Mesothelial cell of epicardium (in vitro differentiated cells): ENCODE results near the genes SLC36A3 and GRIA1.

DNA sequence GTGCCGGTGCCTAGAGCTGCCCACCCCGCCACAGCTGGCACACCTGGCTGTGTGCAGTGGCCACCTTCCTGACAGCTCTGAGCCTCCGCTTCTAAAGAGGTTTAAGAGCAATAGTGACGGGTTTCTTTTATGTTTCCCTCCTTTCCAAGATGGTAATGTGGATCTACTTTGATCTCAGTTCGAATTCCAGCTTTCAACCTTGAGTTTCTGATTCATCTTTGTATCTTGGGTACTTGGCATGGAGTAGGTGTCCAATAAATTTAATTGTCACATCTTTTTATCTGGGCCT is 60.2 kb upstream of the SYNPO start:
- PRO-cap = no peak

GRCh38 chr5:150671124-150671915 is 10.3 kb downstream of the MYOZ3 start:
- PRO-cap = no peak

GRCh38 chr5:150743256-150743574 is 15.6 kb downstream of the DCTN4 start:
- PRO-cap = no peak

DNA sequence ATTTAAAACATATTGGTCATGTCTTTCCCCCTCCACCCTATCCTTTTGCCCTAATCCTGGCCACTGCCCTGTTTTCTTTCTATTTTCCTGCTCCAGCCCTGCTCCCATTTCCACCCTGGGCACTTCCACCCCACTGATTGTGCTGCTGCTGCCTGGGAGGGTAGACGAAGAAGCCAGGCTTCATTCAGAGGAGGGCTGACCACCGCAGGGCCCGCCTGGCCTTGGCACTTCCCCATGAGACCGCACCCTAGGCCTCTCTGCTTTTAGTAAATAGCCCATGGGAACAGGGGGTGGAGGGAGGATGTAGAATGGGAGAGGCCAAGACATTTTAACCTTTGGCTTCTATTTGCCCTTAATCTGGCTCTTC is 13.7 kb upstream of the GPX3 start:
- PRO-cap = no peak

- PRO-cap = no peak
Observed at GRCh38 chr5:151016658-151017127, 3.7 kb upstream of the GPX3 start.

- PRO-cap = no peak
Observed at GRCh38 chr5:151021154-151021520, 746 bp downstream of the GPX3 start.

GRCh38 chr5:151093870-151094897 is 13.3 kb upstream of the TNIP1 start:
- PRO-cap = no peak

DNA sequence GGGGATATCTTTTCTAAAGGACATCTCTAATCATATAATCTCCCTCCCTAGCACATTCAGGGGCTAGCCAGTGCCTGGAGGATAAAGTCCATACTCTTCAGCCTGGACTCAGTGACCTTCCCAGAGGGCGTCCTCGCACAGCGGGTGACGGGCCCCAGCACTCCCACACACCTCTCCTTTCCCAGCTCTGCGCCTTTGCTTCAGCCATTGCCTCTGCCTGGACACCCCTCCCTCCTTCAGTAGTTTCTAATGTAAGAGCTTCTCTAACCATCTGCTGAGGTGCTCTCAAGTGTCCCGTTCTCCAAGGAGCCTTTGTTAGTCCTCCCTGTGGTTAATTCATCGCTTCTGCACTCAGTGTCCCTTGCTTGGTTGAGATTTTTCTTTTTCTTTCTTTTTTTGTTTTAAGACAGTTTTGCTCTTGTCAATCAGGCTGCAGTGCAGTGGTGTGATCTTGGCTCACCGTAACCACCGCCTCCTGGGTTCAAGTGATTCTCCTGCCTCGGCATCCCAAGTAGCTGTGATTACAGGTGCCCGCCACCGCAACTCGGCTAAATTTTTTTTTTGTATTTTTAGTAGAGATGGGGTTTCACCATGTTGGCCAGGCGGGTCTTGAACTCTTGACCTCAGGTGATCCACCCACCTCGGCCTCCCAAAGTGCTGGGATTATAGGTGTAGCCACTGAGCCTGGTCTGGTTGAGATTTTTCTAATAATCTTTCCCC is 15.4 kb upstream of the TNIP1 start:
- PRO-cap = no peak

GRCh38 chr5:151100794-151101613 is 20.2 kb upstream of the TNIP1 start:
- PRO-cap = no peak

DNA sequence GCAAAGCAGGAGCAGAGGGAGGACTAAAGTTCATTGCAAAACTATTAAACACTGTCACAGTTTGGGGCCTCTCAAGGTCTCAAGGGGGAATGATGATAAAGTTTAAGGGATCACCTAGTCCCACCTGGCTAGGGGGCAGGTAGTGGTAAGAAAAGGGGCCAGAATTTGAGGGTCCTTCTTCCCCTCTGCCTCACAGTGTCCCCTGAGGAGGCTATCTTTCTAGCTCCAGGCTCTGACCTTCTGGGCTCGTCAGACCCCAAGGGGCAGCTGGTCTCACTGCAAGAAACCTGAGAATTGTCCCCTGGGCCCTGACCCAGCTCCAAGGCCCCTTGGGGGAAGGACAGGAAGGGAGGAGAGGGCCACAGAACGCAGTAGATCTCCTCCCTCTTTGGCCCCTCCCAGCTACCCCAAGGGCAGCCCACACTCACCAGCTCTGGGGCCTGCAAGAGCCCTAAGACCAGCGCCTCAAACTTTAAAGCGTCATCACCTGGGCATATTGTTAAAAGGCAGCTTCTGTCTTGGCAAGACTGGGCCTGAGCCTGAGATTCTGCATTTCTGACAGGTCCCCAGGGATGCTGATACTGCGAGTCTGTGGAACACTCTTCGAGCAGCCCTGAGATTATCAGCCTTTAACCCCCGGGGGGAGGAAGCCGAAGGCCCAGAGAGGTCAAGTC is 841 bp downstream of the CCDC69 start:
- PRO-cap = no peak

- PRO-cap = no peak
Observed at GRCh38 chr5:151303584-151304078, at the start of gene SLC36A3. SLC36A3 (minus strand) TSS chr5:151303766.

GRCh38 chr5:151816550-151817422 is 45.0 kb downstream of the G3BP1 start:
- PRO-cap = no peak

GRCh38 chr5:152689249-152689805 is 284.2 kb upstream of the NMUR2 start:
- PRO-cap = no peak

DNA sequence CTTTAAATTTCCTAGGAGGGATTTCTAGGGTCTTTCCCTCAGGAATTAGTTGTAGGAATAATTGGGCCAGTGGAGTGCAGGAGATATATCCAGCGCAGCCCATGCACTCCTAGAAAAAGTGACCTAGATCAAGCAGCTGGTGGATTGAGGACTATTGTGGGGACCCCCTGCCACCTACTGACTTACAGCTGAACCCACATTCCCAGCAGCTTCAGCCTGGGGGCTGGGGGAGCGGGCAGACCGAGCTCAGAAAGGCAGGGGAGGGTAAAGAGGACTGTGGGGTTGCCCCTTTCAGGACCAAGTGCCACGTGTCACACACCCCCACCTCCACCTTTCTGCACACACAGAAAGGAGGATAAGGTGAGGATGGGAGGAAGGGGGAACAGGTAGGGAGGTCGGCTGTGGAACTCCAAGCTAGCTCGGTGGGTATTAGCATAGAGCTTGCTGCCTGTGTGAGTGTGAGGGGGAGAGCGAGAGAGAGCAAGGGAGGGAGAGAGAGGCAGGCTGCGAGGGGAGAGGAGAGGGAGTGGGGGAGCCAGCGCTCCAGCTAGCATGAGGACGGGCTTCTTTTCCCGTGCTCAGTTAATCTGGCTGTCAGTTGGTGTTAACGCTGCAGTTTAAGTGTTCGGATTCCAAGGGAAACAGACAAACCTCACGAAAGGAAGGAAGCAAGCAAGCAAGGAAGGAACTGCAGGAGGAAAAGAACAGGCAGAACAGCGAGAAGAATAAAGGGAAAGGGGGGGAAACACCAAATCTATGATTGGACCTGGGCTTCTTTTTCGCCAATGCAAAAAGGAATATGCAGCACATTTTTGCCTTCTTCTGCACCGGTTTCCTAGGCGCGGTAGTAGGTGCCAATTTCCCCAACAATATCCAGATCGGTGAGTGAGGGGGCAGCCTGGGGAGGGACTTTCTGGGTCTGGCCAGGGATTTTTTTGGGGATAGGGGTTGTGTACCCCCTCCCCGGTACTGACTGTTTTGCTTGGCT is at the start of gene GRIA1:
Gene GRIA1, plus strand, starts transcription at position 581 of the 988 bp plus-strand sequence.
- PRO-cap = no peak

DNA sequence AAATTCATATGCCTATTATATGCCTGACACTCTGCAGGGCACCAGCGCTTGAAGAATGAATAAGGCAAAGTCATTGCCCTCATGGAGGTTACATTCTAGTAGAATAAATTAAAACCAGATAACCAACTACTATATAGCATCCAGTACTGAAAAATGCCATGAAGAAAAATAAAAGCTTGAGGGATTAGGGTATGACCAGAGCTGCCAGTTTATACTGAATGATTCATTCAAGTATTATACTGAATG is 179.2 kb downstream of the FAM114A2 start:
- PRO-cap = no peak

DNA sequence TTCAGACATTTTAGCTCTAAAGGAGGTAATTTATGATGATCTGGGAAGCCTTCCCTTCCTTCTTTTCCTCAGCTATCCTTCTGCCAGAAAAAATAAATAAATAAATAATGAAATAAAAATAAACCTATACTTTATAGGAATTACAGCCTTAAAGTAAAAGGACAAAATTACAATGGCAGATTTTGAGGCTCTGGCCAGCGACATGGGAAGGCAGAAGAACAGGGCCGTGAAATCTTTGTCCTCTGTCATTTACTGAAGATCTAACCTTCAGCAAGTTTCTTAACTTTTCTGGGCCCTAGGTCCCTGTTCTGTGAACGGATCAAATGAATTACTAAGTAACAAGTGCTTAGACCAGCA is 68.8 kb downstream of the FAM114A2 start:
- PRO-cap = no peak

GRCh38 chr5:154202526-154203407 is 12.2 kb downstream of the GALNT10 start:
- PRO-cap = no peak

DNA sequence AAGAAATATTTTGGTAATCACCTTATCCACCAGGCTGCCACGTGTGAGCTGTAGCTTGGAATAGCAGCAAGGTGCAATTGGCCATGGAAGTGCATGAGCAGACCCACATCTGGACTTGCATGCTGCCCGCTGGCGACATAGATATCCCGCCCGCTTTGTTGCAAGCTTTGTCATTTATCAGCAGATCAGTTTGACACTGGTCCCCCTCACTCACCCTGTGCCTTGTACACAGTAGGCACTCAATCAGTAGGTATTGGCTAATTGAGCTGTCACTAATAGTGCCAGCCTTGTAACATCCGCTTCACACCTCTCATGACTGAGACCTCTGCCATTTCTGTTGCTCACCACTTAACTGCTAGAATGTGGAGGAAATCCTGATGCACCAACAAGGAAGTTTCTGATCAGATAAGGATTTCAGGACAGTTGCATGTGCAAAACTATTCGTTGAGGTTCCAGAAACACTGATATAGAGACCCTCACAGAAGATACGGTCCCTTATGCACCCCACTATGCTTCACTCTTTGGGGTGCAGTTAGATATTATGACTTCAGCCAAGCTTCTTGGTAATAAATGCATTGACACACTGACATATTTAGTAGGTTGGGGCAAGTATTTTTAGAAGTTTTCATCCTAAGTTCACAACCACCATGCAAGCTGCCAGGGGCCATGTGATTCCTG is 10.7 kb downstream of the SAP30L start:
- PRO-cap = no peak

DNA sequence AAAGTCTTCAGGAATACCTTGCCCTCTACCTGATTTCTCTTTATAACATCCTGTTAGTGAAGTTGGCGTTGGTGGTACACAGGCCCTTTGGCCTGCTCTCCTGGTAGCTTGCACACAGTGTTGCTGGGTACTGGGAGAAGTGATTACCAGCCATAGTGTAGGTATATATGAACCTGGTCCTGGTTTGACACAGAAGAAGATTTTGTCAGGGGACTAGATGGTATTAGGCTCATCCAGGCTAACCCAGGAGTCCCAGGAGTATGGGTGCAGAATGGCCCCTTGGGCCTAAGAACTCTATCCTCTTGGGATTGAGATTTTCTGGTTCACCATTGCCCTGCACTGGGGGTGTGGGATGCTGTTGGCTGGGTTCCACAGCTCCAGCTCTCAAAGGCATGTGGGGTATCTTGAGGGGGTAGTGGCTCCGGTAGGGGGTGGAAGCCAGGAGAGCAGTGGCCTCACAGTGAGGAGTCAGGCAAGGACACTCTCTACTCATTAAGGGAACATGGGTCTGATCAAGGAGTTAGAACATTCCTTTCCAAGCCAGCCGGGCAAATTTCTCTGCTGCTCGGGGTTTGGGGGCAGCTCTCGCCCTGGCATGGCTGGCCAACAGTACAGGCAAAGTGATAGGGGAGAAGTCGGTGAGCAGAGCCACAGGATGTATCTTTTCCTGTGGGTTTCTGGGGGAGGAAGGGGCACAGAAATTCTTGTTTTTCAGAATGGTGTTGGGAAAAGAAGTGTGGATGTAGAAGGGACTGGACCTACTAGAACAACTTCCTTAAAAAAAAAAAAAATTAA is 33.0 kb downstream of the LARP1 start:
- PRO-cap = no peak

- PRO-cap = no peak
Observed at GRCh38 chr5:154818272-154819478, 31.7 kb downstream of the FAXDC2 start.